RPMI7951 (cell line): Measurements from ENCODE around the gene CDKN2C.

DNA sequence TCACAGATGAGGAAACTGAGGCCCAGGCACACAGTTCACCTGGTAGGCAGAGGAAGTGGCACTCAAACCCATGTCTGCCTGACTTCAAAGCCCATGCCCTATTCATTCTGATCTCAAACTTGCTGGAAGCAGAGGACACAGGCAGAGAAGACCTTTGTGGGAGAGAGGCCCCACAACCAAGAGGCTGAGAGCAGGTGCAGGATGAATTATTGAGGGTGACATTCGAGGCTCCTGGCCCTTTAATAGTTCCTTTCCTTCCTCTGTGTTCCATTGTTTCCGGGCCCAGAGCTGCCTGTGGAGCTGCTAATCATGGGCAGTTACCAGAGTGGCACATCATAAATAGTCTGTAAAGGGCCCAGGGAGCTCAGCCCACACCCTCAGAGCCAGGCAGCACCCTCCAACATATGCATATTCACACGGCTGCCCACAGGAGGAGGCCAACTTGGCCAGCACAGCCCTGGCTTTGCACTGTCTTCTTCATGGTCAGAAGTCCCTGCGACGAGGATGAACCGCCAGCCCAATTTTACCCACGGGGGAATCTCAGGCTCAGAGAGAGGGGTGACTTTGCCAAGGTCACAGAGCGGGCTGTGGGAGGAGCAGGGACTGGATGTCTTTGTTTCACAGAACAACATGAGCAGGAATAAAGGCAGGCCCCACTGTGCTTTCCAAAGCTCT, 172.6 kb downstream of the TRABD2B start:
- RAMPAGE, long total RNA, result no peak

GRCh38 chr1:47978300-47978969, 18.8 kb downstream of the TRABD2B start:
- RAMPAGE, long total RNA, result no peak

- RAMPAGE, long total RNA, result no peak
These were observed 58.6 kb upstream of the TRABD2B start for GRCh38 chr1:48055813-48056236.

DNA sequence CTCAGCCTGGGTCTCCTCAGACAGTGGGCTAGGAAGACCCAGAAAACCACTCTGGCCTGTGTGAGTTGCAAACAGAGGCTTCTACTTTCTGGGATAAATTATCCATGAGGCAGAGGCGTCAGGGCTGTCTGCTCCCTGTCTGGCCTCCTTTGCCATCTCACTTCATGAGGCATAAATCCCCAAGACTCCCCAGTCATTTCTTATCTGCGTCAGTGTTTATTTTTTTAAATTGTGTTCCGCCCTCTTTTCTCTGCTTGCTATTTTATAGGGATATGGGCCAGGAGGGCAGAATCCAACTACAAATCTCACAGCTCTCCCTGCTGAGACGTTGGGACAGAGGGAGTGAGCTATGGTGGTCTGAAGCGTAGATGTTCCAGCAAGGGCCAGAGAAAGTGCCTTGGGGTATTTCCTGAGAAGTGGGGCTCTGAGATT, 80.7 kb upstream of the TRABD2B start:
- RAMPAGE, long total RNA, result no peak

GRCh38 chr1:48241521-48242787, 19.4 kb downstream of the SLC5A9 start:
- RAMPAGE, long total RNA, result no peak

- RAMPAGE, long total RNA, result no peak
These were observed 22.6 kb downstream of the SLC5A9 start for GRCh38 chr1:48244893-48245646.

GRCh38 chr1:49282760-49283261, 506.1 kb upstream of the BEND5 start:
- RAMPAGE, long total RNA, result no peak

DNA sequence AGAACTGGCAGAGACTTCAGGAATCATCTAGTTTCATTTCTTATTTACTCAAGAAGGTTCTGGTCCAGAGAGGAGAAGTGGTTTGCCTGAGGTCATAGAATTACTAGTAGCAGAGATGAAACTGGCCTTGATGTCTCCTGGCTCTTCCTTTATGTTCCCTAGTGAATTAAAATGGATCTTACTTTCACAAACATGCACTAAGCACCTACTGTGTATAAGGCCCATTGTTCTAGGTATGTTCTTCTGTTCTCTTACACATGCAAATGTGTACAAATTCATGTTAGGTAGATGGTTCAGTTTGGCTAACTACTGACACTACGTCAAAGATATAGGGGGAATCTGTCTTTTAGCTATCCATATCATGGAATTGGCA, 11.3 kb upstream of the ELAVL4 start:
- RAMPAGE, long total RNA, result no peak

DNA sequence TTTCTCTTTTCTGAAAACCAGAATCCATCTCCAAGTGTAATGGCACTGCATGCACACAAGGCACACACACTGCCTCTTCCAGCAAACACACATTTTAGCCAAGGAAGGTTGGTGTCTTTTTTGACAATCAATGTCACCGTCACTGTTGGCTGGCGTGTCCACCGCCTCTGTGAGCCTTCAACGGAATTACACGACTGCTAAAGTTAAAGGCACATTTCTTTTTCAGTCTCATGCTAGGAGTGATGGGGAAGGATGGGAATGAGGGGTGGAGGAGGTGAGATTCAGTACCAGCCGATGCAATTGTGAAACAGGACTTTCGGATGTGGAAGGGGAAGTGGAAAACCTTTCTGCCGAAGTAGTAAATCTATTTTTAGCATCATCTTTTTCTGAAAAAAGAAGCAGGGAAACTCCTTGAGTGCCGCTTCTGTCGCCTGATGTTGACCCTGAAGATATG, 1.4 kb downstream of the ELAVL4 start:
- RAMPAGE, long total RNA, result no peak

GRCh38 chr1:50779177-50780033, 180.7 kb downstream of the FAF1 start:
- RAMPAGE, long total RNA, result no peak

DNA sequence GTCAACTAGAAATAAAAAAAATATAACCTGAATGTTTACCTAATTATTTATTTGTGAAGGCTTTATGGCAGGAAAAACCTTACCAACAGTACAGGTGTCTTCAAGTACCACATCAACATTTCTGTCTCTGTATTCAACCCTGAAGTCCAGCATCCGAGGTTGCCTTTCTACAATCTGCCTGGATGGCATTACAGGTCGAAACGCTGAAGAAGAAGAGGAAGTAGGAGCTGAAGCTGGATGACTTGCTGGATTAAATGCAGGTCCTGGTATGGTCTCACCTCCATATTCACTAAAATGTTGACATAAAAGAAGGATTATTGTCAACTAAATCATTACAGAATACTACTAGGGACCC, 172.2 kb downstream of the FAF1 start:
- RAMPAGE, long total RNA, result no peak

GRCh38 chr1:50937785-50938586, 22.1 kb downstream of the FAF1 start:
- RAMPAGE, long total RNA, result no peak

DNA sequence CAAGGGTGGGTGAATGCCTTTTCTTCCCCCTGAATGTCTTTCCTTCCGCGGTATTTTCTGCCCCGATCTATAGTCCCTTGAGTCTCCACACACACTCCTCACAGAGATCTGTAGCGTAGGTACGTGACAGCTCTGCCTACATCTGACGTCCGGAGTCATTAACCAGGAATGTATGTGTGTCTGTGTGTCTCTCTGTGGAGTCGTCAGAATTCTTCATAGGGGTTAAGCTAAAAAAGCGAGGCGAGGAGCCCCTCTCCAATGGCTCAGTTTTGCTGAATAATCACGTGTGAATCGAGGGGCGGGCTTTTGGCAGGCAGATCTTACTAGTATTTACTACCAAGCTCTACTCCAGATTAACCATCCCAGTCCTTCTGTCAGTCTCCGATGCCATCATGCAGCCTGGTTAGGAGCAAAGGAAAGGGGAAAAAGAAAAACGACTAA, at the start of gene CDKN2C:
Gene CDKN2C (plus strand): TSS at position 351 of the 441 bp plus-strand sequence.
- RAMPAGE, long total RNA, result no peak

DNA sequence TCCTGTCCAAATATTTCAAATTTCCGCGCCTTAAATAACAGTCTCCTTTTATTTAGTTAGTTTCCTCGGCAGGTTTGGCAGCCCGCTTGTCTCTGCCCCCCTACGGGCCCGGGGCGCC, 7.4 kb downstream of the CDKN2C start:
- RAMPAGE, long total RNA, result no peak

- RAMPAGE, long total RNA, result no peak
These were observed 9.1 kb downstream of the CDKN2C start for GRCh38 chr1:50979082-50979530.

DNA sequence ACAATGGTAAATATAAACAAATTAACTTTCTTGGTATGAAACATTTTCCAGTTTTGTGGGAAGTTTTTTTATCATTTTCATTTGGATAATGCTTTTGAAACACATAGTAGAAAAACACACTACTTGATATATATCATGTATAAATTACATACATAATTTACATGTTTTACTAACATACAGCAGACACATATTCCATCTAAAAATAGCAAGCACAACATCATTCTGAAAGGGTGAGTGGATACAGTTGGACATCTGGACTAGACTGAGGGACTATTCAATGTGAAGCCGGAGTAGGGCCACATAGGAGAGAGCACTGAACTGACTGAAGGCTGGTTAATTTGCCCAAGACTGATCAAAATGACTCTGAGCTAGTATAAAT, 11.7 kb downstream of the CDKN2C start:
- RAMPAGE, long total RNA, result no peak

GRCh38 chr1:51324159-51324842, 6.1 kb downstream of the TTC39A start:
- RAMPAGE, long total RNA, result no peak

- RAMPAGE, long total RNA, result no peak
These were observed 3.5 kb downstream of the TTC39A start for GRCh38 chr1:51326792-51327398.

DNA sequence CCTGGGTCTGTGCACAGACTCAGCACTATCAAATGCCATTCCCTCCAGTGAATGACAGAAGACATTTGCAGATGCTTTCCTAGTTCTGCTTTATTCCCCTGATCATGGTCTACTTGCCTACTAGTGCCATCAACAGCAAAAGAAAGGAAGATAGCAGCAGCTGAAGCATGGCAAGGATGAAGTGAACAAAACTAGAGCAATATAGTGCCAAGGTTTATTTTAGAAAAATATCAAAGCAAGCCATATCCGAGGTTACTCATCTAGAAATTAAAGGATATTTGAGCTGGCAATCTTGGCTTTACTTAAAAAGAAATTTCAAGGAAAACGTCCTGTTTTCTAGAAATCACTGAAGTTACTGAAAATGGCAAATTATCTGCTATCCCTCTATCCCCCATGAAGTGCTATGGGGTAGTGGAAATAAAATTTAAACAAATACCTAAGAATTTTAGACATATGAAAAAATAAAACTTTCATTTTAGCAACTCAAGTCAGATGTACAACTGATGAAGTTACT, 85.9 kb upstream of the TTC39A start:
- RAMPAGE, long total RNA, result no peak

DNA sequence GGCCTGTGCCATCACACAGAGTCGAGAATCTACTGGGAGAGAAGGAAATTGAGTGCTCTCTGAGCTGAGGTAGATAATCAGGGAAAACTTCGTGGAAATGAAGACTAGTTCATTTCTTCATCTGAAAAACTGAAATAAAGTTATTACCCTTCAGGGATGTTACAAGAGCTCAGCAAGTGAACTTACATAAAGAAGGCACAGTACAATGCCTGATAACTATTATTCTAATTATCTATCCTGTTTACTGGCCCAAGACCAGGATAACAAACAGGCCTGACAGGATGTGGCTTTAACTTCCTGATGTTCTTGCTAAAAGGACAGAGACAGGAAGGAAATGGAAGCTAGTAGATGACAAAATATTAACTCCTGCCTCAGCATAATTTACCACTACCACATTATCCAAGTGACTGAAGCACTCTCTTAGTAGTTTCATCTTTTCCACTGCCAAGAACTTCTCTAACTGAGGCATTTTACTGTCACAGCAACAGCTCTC, 85.5 kb downstream of the EPS15 start:
- RAMPAGE, long total RNA, result no peak